Umbilical cord (tissue), 2 donors: ENCODE measurements around the gene ARHGEF26.

GRCh38 chr3:151281631-151281771 lies 3.2 kb upstream of the P2RY14 start:
- RAMPAGE, long total RNA = no peak

DNA sequence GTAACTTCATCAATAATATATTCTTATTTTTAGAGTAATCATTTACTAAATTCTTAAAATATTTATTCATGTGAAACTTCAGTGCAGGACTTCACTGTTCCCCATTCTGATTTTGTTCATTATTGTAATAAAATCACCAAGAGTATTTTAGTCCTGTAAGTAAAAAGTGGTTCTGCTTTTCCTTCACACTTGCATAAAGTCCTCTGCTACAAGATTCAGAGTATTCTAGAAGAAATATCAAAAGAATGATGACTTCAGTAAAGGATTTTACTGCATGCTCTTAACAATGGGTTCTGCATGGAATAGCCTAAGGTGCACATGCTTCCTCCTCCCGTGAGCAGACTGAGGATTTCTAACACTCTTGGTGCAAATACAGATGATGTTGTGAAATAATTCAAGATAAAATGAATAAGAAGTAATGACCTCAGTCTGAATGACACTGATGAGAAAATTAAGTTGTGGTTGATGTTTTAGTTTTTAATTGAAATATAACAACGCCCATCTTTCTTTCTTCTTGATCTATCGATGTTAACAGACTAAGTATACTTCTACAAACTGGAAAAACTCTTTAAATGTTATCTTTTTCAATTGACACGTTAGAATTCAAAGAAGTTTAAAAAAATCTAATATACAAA lies 75.0 kb upstream of the AADACL2 start:
- RAMPAGE, long total RNA = no peak

DNA sequence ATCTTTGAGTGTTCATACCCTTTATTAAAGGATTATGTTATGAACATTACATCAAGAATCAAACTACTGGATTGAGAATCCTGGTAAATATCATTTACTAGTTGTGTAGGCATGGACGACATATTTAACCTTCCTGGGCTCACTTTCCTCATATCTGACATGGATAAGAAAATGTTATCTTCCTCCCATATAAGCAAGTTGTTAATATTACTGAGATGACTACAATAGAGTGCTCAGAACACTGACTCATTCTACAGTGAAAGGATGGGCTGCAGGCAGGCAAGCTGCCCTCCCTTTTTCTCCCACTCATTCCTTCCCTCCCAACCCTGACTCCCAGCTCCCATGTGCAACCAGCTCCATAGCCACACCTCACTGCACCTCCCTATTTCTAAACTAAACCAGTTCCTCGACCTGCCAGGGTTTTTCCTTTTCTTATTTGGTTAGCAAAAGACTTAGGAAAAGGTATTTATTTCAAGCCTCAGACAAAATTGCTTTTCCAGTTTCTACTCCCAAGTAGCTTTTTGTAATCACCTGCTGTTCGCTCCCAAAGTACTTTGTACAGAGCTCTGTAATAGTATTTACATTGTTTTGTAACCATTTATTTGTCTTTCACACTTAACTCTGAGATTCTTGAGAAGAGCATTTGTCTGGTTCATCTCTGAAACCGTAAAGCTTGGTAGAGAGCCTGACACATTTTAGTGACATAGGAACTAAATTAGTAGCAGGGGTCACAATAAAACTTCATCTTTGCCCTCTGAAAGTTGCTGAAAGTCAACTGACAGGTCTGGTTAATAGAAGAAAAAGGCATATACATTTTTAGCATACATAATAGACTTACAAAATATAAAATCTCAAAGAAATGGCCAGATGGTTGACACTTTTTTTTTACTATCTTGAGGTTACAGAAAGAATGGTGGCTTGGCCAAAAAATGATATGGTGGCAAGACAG lies 2.2 kb downstream of the AADAC start:
- RAMPAGE, long total RNA = no peak

DNA sequence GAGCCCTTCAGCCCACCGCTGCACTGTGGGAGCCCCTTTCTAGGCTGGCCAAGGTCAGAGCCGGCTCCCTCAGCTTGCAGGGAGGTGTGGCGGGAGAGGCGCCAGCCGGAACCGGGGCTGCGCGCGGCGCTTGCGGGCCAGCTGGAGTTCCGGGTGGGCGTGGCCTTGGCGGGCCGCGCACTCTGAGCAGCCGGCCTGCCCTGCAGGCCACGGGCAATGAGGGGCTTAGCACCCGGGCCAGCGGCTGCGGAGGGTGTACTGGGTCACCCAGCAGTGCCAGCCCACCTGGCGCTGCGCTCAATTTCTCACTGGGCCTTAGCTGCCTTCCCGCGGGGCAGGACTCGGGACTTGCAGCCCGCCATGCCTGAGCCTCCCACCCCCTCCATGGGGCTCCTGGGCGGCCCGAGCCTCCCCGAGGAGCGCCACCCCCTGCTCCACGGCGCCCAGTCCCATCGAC lies 116.4 kb upstream of the MBNL1 start:
- RAMPAGE, long total RNA = no peak

- RAMPAGE, long total RNA = no peak
Measured at GRCh38 chr3:152204898-152205692, 63.6 kb upstream of the MBNL1 start.

GRCh38 chr3:152301770-152302329 lies 33.1 kb downstream of the MBNL1 start:
- RAMPAGE, long total RNA = no peak

DNA sequence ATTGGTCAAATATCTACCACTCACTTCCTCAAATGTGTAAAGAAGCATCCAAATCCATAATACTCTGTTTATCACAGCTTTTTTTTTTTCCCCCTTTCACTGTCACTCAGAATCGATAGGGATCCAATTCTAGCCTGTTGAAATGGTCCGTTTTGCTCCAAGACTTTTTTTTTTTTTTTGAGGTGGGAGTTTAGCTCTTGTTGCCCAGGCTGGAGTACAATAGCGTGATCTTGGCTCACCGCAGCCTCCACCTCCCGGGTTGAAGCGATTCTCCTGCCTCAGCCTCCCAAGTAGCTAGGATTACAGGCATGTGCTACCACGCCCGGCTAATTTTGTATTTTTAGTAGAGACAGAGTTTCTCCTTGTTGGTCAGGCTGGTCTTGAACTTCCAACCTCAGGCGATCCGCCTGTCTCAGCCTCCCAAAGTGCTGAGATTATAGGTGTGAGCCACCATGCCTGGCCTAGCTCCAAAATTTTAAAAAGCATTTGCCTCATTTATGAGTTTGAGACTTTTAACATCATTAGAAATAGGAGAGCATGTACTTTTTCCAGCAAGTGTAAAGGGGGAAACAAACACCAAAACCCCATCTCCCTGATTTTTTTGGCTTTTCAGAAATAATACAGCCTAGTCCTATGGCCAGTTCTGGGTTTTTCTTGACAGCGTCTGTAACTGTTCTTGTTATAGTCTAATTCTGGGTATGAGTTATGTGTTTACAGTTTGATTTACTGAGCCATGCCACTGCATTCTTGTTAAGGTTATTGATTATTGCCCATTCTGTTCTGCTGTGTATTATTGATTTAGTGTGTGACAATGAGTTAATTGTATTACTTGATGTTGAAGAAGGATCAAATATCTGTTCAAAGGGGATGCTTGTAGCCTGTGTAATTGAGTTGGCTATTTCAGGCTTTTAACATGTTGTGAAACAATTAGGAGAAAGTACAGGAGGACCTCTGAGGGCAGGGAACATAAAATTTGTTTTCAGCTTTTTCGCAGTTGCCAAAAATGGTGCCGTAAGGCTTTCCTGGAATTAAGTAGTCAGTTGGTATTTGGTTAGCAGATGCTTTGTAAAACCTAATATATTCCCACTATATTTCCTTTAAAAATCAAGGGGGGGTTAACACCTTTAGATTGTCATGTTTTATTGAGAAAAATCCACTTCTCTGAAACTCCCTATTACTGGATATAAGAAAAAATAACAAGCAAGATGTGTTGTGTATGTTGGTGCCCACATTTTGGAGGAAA lies 45.9 kb downstream of the MBNL1 start:
- RAMPAGE, long total RNA = no peak

GRCh38 chr3:152471889-152472542 lies 203.3 kb downstream of the MBNL1 start:
- RAMPAGE, long total RNA = no peak

GRCh38 chr3:152595959-152596471 lies 238.9 kb upstream of the P2RY1 start:
- RAMPAGE, long total RNA = no peak

- RAMPAGE, long total RNA = no peak
Measured at GRCh38 chr3:152939515-152939861, 104.6 kb downstream of the P2RY1 start.

DNA sequence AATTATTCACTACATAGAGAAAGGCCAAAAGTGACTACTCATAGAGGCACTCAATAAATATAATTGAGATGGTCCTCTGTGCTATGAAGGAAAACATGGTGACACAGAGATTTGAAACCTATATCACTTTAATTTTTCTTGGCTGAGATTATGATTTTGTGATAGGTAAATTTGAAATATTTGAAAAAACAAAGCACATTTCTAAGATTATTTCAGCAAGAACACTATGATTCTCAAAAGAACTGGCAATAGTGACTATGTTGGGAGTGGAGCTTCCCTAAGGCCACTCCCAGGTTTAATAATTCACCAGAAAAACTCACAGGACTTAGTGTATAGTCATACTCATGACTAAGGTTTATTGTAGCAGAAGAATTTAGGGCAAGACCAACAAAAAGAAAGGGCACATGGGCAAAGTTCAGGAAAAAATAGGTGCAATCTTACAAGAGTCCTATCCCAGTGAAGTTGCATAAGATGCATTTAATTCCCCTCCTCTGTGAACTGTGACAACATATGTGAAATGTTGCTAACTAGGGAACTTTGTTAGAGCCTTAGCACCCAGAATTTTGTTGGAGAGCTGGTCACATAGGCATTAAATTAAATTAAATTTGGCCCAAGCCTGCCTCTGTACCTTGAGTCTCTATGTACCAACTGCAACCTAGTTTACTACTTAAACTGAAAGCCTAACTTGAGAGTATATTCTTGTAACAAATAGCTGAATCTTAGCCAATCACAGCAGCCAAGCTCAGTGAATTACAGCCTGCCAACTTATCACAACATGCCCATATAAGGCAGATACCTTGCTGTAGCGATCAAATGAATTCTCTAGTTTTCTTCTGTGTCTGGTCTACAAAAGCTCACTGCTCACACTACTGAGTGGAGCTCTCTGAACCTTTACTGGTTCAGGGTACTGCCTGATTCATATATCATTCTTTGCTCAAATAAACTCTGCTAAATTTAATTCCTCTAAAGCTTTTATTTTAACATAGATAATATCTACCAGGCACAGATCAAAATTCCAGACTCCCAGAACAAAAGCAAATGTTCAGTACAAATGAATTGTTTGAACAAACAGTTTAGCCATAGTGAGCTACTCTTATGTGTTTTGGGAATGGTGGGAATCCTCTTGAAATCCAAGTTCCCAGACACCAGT lies 386.2 kb upstream of the ARHGEF26 start:
- RAMPAGE, long total RNA = no peak

GRCh38 chr3:153979385-153979686 lies 141.9 kb upstream of the ARHGEF26 start:
- RAMPAGE, long total RNA = no peak

GRCh38 chr3:154089322-154089879 lies 31.8 kb upstream of the ARHGEF26 start:
- RAMPAGE, long total RNA = no peak

- RAMPAGE, long total RNA = start-site peak on the minus strand at chr3:154121268-154121342, 6 and 6 reads in 2 replicates; start-site peak on the plus strand at chr3:154121378-154121474, 31 and 56 reads in 2 replicates
Measured at GRCh38 chr3:154121131-154121547, at the start of gene ARHGEF26. ARHGEF26 (plus strand) TSS chr3:154121390.

DNA sequence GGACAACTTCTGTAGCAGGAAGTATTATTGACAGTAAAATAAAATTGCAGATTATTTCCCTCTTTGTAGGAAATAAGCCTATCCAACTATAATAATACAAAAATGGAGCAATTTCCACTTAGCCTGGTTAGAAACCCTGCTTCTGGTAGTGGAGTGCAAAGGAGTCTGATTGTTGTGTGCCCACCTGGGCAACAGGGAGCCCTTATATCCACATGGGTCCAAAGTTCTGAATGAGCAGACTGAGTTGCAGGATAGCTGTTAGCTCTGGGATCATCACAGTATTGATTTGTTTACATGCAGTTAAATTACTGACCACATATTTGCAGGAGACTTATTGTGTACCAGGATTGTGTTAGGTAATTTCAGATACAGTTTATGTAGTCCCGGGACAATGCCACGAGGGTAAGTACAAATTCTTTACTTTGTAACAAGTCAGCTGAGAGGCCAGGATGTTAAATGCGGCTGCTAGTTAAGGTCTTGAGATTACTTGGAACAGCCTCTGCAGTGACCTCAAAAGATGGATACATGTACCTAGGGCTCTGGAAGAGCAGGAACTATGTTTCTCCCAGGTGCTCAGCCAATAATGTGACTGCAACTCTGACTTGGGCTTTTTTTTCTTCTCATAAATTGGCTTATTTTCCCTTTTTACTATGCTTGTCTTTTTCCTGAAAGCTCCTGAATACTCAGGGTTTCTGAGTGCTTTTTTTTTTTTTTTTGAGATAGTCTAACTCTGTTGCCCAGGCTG lies 18.9 kb downstream of the ARHGEF26 start:
- RAMPAGE, long total RNA = no peak

- RAMPAGE, long total RNA = no peak
Measured at GRCh38 chr3:154246343-154246796, 77.9 kb downstream of the DHX36 start.

DNA sequence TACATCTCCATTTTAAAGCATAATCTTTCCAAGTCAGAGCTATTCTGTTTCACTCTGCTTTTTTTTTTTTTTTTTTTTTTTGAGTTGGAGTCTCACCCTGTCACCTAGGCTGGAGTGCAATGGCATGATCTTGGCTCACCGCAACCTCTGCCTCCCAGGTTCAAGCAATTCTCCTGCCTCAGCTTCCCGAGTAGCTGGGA lies 37.7 kb downstream of the STRIT1 start:
- RAMPAGE, long total RNA = no peak

DNA sequence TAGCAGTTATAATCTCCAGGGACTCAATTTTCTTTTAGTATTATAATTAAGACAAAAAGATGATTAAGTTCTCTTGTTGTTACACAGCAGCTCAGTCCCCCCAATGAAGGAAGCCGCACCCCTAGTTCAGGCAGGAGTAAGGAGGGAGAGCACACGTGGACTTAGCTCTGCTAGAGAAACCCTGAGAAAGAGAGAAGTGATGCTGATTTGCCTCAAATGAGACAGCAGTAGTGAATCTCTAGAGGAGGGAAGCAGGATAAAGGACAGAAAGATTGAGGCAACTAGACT lies 130.5 kb downstream of the CCNL1 start:
- RAMPAGE, long total RNA = no peak

DNA sequence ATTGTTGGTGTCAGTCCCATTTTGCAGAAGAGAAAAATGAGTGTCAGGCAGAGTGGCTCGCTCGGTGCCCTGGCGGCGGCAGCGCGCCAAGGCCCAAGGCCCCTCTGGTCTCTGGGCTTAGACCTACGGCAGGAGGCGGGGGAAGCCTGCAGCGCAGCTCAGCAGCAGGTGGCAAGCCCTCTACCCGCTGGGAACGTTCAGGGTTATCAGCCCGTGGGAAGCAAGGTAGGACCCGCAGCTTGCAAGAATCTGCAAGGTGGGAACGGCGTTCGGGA lies 39.9 kb downstream of the CCNL1 start:
- RAMPAGE, long total RNA = no peak

GRCh38 chr3:157120397-157120990 lies 39.5 kb downstream of the CCNL1 start:
- RAMPAGE, long total RNA = no peak